Vermiform appendix (tissue), 1 donor: ENCODE measurements around a stretch of chr17.

DNA sequence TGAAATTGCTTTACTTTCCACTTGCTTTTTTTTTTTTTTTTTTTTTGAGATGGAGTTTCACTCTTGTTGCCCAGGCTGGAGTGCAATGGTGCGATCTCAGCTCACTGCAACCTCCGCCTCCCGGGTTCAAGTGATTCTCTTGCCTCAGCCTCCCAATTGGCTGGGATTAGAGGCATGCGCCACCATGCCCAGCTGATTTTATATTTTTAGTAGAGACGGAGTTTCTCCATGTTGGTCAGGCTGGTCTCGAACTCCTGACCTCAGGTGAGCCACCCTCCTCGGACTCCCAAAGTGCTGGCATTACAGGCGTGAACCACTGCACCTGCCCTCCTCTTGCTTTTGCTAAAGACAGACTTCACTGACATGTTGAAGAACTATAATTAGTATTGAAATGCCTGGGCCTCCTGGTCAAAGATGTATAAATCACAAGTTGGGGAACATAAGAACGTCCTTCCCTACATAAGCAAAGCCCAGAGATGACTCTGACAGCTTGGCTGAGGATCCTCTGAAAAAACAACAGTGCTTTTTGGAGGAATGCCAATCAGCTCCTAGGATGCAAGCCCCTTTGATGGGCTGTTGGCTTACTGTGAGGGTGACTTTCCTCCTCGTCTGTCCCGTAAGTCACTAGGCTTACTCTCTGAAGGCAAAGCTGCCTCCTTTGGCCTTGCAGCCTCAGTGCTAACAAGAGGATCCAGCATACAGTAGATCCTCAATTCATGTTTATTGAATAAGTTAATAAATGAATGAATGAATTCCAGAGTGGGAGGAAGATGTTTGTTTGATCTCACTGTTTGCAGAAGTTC, 6.5 kb downstream of the APOH start:
- PRO-cap, result no peak

DNA sequence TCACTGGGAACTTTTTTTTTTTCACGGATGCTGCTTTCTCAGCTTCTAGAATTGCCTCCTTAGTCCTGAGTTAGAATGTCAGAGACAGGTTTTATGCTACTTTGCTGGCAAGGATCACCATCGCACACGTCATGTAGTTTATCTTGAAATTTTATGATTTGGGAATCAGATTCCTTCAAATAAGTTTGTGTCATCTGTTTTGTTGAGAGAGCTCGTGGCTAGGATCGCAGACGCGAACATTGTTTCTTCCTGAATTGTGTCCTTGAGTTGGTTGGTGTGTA, 51.4 kb downstream of the PRKCA start:
- PRO-cap, result no peak

- PRO-cap, result no peak
These were observed 256.1 kb upstream of the CACNG5 start for GRCh38 chr17:66578806-66579326.

DNA sequence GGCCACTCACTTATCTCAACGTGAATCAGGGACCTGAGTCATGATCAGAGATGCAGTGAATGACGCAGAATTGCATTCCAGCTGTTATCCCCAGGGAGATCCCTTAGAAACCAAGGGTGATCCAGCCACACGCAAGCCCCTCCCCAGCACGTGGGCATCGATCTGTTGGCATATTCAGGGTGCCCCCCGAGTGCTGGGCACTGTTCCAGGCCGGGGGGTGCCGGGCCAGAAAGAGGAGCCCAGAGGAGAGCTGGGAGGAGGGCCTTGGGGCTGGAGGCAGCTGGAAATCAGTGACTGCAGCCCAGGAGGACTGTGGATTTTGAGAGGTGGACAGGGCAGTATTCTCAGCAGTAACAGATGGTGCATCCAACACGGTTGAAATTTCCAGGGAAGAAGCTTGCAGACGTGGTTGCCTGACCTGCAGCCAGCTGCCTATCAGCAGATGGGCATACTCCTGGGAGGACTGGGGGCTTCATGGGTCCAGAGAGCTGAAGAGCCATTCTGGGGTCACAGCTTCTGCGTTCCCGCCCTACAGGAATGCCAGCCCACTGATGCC, 87.1 kb upstream of the CACNG5 start:
- PRO-cap, result no peak

GRCh38 chr17:66775819-66776569, 58.9 kb upstream of the CACNG5 start:
- PRO-cap, result no peak

DNA sequence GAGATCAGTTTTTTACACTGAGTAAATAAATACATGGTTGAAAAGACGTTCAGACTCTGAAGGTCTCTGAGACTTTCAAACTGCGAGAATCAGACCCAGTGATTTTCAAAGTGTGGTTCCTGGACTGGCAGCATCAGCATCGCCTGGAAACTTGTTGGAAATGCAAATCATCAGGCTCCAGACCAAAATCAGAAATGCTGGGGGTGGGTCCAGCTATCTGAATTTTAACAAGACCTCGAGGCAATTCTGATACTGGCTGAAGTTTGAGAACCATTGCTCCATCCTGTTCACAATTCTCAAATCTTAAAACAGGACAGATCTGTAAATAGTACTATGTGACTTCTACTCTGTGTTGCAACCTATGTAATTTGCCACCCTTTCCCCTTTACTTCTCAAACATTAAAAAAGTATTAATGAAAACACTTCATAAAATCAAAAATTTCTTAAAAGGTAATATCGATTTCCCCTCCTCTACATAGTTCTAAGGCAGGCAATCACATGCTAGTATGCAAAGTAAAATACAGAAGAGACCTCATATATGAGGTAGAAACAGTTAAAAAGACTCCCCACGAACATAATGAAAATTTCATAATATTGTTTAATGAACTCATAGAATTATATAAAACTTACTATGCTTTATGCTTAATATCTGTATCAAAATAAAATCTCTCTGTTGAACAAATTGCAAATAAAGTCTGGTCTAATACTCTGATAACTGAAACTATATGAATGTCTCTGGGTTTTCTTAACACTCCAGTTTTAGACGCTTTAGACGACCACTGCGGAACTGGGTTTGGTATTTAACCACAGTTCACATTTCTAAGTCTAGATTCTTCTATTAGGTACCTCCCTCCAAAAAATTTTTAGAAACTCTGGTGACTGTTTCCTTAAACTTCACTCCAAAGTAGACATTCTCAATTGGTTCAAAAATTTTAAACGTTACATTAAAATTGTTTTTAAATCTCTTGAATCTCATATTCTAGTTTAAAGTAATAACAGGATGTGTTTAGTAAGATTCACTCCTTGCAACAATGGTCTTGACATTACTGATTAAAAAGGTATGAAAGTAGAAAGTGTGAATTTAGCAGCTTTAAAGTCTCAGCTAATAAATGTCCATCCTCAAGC, 28.8 kb downstream of the CACNG1 start:
- PRO-cap, result no peak

DNA sequence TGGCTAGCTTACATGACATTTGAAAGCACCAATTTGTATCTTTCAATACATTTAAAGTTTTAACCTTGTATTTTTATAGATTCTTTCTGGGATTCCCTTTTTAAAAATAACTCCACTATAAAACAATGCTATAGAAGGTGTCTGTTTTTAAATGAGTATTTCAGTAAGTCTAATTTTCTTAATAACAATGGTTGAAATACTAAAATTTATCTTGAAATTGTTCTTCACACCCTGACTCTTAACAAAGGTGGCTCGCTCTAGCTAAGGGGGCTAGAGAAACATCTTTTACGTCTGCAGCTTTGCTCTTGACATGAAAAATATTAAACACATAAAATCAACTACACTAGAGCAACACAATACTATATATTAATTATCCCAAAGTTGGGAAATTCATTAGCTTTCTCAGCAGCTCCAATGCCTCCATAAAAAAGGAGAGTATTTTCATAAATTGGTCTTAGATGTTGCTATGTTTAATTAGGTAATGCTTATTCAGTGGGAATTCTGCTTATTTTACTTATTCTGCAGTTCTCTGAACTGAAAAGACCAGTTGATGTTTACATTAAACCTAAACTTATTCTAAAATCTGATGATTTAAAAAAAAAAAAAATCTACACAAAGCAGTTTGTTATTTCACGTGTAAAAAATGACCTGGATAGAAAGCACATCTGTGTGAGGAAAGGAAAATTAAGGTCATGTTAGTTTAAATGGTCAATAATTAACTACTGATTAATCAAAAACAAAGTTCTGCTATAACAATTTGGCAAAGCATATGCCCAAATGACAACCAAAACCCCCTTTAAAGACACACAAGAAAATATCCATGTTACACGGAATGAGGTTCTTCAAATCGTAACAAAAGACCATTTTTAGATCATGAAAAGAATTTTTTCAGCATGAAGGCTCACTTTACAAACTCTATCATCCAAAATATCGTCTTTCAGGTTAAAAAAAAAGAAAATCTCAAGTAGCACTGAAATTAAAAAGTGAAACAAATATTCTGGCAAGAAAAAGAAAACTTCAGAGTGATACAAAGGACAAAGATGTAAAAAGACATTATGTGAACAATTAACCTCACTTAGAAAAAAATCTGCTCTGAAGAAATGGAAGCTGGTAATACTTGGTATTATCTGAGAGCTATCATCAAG, 30.3 kb downstream of the CACNG1 start:
- PRO-cap, result no peak

GRCh38 chr17:67075913-67076988, 31.9 kb downstream of the CACNG1 start:
- PRO-cap, result no peak

GRCh38 chr17:67171112-67171857, 73.7 kb downstream of the HELZ start:
- PRO-cap, result no peak

DNA sequence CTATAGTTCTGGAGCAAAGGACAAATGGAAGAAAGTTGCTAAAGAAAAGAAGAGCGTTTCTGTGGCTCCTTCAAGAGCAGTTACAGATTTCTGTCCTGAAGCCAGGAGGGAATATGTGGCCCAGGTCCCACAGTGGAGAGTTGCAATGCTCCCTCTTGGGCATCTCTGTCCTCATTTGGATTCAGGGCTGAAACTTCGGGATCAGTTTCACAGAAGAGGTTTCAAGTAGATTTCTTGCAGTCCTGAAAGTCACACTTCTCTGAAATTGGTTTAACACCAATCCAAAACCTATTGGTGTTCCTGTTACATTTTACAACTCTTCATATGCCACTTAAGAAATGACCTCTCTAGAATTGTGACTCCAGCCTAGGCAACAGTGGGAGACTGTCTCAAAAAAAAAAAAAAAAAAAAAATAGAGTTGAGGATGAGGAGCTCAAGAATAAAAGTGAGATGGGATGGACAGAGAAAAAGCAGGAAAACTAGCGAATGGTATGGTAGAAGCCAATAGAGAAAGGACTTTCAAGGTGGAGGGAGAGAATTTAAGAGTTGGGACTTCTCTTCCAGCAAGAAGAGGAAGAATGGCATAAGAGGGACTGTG, 46.7 kb downstream of the PITPNC1 start:
- PRO-cap, result no peak

DNA sequence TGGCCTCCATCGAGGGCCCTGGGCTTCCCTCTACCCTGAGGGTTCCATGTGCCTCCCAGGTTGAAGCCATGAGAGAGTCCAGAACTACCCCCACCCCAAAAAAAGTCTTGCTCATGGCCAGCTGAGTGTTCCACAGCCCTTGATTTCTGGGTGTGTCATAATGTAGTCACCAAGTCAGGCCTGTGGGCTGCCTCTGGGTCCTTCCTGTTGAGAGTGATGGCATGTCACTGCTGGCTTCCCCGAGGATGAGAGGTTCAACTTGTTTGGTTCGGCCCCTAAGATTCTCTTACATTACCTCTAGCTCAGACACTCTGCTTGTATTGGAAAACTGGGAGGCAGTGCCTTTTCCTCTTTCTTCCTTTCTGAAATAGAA, 100.7 kb downstream of the PITPNC1 start:
- PRO-cap, result unidirectional peak, plus-strand start at position 205 of the sequence

DNA sequence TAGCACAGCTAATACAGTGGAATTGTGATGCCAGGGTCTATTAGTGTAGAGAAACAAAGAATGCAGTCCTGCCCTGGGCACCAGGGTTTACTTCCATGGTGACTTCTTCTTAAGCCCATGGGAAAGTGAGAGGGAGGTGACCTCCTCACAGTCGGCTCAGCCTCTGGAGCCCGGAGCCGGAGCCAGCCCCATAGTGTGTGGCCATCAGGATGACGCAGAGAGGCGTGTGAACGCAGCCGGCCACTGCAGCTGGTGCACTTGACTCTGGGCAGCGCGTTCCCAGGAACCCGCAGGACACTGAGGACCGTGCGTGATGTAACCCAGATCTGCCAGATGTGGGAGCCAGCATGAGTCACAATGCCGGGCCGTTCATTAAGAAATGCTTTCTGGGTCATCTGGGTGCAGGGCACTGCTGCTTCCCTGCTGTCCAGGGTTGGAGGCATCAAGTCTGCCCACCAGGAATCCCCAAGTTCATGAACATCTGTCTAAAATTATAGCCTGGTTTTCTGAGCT, 114.0 kb downstream of the PITPNC1 start:
- PRO-cap, result bidirectional peak, plus-strand start at position 382 of the sequence, minus-strand start at position 165 of the sequence

DNA sequence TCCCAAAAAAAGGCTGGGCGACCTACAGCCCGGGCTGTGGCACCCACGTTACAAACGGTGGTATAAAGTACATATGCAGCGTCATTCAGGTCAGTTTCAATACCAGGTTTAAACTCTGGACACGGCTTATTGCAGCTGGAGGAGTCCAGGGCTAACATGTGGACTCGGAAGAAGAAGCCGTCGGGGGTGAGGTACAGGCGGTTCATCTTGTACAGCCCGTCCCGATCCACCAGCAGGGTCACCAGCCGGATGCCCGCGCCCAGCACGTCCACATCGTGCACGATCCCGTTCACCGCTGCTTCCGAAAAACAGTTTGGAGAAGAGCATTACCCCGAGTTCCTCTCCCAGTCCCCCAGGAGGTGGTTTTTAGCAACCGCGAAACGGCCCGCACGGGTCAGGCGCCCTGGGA, 3.3 kb downstream of the C17orf58 start:
- PRO-cap, result no peak

DNA sequence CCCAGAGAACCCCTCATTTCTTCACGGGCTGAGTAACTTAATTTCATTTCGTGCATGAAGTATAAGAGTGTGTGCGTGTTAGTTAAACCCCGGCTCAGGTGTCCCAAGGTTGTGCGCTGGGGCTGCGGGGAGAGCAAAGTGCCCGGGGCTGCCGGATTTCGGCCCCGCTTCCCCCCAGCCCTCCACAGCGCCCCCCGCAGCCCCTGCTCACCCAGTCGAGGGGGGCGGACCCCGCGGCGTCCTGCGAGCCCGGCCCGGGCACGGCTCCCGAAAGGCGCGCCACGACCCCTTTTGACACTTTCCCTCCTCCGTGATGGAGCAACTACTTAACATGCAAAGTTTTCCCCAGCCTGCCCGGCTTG, 756 bp downstream of the C17orf58 start:
- PRO-cap, result no peak

DNA sequence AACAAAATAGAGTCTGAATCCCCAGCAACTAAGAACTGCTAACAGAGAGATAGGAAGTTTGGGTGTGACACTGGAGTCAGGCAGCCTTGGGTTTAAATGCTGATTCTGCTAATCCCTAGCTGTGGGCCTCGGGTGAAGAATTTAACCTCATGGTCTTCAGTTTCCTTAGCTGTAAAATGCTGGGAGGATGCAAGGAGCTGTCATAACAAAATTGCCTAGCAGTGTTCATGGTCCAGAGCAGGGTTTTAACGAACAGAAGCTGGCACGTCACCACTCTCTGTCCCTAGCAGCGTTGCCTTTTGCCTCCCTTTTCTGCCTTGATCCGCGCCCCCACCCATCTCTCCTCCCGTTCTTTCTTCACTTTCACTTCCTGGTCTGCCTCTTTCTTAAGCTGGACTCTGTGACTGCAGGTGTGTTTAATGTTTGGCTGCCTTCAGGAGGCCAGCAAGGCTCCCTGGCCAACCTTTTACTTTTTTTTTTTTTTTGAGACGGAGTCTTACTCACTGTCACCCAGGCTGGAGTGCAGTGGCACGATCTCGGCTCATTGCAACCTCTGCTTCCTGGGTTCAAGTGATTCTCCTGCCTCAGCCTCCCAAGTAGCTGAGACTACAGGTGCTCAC, 50.5 kb downstream of the KPNA2 start:
- PRO-cap, result no peak

DNA sequence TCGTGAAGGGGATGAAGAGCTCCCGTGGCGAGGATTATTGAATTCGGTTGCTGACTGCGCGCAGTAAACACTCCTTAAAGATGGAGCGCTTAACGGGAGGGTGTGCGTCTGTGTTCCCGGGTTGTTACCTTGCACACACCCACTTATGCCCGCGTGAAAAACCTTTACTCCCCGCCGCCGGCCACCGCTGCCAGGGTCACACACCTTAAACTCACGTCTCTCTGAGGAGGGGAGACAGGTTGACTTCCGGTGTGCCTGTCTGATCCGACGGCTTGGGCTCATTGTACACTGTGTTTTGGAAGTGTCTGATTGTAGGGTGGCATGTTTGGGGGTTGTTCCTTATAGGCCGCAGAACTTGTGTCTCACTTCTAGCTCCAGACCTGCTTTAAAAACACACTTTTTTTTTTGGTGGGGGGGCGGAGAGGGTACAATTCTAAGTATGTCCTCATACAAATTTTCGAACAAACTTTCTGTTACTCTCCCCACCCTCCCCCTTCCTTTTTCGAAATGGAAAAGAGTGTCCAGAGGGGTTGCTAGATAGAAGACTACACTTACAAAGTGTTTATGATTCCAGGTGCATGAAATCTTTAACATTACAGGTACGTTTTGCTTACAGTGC, 66.9 kb downstream of the KPNA2 start:
- PRO-cap, result unidirectional peak, minus-strand start at position 223 of the sequence

DNA sequence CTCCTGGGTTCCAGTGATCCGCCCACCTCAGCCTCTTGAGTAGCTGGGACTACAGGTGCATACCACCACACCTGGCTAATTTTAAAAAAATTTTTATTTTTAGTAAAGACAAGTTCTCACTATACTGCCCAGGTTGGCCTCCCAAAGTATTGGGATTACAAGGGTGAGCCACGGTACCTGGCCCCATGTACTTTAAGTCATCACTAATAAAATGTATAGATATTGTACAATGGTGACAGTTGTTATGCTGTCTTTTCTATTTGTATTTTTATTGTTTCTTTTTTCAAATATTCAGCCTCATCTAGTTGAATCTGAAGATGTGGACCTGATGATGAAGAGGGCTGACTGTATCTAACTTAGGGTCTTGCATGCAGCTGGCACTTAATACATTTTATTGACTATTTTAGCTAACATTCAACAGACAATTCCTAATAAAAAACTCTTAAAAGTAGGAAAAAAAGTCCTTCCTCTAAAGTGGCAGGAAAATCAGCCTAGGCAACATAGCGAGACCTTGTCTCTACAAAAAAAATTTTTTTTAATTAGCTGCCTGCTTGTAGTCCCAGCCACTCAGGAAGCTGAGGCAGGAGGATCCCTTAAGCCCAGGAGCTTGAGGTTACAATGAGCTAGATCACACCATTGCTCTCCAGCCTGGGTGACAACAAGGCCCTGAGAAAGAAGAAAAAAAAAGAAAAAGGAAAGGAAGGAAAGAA, 88.0 kb downstream of the KPNA2 start:
- PRO-cap, result no peak

DNA sequence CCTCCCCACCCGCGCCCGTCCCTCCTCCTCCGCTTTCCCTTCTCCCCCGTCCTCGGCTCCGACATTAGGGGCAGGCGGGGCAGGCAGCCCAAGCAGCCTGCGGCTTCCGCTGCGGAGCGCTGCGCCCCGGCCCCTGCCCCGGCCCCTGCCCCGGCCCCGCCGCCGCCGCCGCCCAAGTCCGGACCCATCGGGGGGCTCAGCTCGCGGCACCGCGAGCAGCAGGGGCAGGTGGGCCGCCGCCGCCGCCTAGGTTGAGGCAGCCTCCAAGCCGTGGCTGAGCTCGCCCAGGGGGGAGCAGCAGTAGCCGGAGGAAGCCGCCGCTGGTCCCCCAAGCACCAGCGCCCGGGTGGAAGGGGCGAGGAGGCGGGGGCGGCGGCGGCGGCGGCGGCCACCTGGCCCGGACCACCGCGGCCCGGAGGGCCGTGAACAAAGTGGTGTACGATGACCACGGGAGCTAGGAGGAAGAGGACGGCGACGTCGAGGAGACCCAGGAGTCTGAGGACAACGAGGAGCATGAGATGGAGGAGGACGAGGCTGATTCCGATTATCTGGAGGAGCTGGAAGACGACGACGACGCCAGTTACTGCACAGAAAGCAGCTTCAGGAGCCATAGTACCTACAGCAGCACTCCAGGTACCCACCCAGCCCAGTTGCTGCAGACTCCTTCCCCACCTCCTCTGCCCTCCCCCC, 42.1 kb upstream of the AMZ2 start:
- PRO-cap, result bidirectional peak, plus-strand start outside the sequence, minus-strand start at position 596 of the sequence

- PRO-cap, result bidirectional peak, plus-strand start at chr17:68238119, minus-strand start at chr17:68237890
These were observed 10.0 kb upstream of the AMZ2 start for GRCh38 chr17:68237758-68238270.

DNA sequence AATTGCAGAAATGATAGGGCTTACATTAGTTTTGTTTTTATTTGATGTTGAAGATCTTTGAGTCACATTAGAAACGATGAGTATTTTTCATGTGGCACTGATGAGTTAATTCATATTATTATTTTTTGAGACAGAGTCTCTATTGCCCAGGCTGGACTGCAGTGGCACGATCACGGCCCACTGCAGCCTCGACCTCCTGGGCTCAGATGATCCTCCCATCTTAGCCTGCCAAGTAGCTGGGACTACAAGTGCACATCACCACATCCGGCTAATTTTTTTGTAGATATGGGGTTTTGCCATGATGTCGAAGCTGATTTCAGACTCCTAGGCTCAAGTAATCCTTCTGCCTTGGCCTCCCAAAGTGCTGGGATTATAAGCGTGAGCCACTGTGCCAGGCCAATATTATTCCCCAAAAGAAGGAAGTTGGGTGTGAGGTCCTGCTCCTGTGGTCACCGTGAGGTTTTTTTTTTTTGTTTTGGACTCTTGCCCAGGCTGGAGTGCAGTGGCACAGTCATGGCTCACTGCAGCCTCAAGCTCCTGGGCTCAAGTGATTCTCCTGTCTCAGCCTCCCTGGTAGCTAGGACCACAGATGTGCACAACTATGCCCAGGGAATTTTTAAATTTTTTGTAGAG, 1.5 kb downstream of the AMZ2 start:
- PRO-cap, result no peak